Glomerular endothelial cell (primary cell): ENCODE measurements around a stretch of chr9.

DNA sequence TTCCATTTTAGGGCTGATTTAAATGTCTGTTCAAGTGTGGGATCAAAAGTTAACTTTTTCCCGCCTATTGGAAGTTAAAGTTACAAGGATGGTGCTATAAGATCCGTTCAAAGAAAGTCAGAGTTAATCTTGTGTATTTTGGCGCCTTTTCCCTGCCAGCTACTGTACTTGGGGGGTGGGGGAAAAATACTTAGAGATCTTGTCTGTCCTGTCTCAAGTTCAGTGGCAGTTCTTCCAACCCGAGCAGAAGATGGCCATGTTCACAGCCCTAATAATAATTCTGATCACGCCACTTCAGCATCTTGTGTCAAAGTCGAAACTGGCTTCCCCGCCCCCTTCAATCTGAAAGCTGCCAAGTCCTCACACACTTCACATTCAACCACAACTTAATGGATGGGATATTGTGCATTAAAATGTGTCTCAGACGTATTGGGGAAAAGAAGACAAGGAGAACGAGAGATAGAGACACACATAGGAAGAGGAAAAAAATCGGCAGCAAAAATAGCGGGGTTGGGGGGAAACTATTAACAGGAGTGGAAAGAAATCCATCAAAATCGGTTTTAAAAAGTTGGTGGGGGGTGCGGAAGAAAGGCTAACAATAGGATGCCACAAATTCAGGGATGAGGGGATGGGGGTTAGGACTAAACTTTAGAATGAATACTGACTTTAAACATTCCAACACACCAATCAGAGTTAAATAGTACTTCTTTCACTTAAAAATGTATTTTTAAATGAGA is 7.0 kb upstream of the NFIB start:
- RAMPAGE, long total RNA, result no peak

GRCh38 chr9:14326105-14326931 is 12.4 kb upstream of the NFIB start:
- RAMPAGE, long total RNA, result no peak

DNA sequence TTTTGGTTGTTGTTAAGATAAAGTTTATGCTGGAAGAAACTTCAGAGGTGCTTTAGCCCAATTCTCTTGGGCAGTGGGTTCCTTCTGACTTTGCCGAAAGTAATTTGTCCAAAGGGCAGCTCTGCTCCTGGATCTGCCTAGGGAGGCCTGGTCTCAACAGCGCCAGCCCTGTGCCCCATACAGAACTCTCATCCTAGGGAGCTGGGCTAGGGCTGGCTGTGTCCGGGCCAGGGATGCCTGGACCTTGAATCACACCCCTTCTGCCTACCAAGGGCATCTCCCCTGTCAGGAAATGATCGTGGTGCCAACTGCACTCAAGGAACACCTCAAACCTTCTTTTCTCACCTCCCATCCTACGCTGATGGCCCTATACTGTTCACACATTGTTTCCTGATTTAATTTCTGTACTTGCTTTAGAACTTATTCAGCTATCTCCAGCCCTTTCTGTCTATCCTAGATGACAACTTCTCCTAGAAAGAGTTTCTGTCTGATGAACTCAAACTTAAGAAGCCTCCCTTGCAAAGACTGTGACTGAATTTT is 37.3 kb upstream of the NFIB start:
- RAMPAGE, long total RNA, result no peak

DNA sequence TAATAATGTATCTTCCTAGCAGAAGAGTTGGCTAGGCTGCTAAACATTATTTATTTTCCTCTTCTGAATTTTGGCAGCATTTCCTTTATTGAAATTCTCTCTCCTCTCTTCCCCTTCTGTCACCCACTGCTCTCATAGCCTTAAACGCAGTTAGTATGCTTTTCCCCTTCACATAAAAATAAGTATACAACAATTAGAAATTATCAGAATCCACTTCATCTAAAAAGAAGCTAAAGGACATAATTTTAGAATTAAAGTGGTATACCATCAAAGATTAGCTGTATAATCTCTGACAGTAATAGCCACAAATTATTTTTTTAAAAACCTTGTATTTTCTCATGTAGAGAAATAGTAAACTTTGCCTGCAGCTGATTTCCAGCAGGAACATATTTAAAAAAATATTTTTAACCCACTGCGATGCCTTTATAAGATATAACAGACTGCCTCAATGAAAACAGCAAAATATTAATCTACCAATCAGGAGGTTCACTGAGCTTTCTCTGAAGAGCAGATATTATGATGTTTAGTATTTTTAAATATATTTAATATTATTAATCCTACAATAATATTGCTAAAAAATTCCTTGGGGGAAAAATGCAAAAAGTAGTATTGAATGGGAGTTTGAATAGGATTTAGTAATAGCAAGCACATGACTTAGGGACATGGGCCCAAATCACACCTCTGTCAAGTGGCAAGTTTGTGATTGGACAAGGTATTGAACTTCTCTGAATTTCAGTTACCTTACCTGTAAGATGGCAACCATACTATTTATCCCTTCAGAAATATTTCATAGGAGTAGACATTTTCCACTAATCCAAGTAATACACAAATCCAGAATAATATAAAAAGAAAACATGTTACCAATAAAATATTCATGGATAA is 42.2 kb downstream of the ZDHHC21 start:
- RAMPAGE, long total RNA, result no peak

DNA sequence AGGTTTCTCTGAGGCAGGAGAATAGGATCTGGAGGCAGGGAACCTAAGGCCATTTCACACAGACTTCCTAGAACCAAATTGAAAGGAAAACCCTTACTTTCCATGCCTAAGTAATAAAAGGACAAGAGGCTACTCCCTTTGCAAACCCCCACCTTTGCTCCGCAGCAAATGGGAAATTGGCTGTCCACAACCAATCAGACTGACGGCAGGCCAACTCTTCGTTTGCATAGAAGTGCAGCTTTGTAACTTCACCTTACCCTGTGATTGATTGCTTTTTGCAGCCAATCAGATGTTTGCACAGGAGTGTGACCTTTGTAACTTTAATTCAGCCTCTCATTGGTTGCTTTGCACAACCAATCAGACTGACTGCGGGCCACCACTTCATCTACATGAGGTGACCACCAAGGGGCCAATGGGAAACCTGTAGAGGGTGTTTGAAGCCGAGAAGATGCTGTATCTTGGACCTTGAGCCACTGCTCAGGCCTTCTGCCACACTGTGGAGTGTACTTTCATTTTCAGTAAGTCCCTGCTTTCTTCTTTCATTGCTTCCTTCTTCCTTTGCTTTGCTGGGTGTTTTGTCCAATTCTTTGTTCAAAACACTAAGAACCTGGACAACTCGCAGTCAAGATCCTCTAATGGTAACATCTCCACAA is 51.2 kb upstream of the FREM1 start:
- RAMPAGE, long total RNA, result no peak

DNA sequence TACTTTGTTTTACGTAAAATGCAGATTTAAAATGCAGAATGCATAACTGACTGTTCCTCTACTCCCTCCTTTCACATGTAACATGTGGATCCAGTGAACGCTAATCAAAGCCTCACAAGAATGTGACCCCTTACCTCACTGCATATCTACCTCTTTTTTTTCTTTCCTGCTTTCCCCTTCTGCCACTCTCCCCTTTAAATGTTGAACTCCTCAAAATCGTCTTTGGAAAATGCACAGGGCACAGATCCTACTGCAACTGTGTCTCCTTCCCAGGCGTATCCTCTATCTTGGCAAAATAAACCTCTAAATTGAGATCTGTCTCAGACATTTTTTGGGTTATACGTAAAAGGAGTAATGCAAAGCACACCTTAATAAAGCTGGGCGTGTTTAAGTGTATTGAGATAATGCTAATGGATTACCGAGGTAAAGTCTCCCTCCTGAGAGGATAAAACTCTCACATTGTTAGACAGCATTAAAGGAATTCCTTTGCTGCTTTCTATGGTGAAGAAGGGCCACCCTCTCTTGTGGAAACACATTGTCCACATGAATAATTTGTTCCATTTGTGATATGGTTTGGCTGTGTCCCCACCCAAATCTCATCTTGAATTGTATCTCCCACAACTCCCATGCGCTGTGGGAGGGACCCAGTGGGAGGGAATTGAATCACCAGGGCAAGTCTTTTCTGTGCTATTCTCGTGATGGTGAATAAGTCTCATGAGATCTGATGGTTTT is 16.2 kb downstream of the TTC39B start:
- RAMPAGE, long total RNA, result no peak

GRCh38 chr9:16281871-16282135 is 588.7 kb downstream of the BNC2 start:
- RAMPAGE, long total RNA, result no peak

GRCh38 chr9:16337273-16337864 is 533.1 kb downstream of the BNC2 start:
- RAMPAGE, long total RNA, result no peak

GRCh38 chr9:16417110-16417693 is 453.3 kb downstream of the BNC2 start:
- RAMPAGE, long total RNA, result no peak

GRCh38 chr9:16461223-16461926 is 409.1 kb downstream of the BNC2 start:
- RAMPAGE, long total RNA, result no peak

- RAMPAGE, long total RNA, result no peak
Measured at GRCh38 chr9:16543344-16544059, 327.0 kb downstream of the BNC2 start.

DNA sequence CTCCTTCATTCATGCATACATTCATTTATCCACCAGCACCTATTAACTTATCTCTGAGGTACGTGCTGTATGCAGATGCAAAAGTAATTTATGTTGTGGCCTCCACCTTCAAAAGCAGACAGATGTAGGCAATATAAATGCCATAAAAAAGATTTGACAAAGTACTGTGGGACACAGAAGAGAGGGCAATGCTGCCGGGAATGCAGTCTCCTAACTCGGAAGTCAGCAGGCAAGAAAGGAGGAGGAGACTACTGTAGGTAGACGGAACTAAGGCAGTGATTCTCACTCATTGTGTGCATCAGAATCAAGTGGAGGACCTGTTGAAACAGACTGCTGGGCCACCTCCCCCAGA is 310.7 kb downstream of the BNC2 start:
- RAMPAGE, long total RNA, result no peak

GRCh38 chr9:17294868-17295235 is 160.0 kb downstream of the CNTLN start:
- RAMPAGE, long total RNA, result no peak

DNA sequence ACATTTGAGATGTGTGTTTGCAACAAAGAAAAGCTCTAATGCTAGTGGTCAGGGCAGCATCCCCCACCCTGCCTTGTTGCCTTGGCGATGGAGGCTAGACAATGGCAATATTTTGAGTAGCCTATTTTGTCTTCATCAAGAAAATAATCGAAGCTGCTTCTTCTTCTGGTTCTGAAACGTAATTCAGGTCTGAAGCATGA is 58.2 kb upstream of the SH3GL2 start:
- RAMPAGE, long total RNA, result no peak

DNA sequence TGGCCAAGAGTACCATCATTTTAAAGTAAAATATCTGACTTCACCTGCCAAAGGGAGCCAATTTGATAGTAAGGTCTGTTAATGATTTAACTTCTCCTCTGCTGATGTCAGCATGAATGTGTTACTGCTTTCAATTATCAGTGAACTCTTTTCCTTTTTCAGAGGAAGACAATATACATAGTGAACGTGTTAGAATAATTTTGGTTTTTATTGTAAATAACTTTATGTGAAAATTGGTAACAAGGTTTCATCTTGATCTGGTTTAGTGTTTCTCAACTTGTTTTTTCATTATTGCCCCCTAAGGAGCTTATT is 409.7 kb downstream of the SH3GL2 start:
- RAMPAGE, long total RNA, result no peak

- RAMPAGE, long total RNA, result no peak
Measured at GRCh38 chr9:18438149-18439155, 35.5 kb upstream of the ADAMTSL1 start.

DNA sequence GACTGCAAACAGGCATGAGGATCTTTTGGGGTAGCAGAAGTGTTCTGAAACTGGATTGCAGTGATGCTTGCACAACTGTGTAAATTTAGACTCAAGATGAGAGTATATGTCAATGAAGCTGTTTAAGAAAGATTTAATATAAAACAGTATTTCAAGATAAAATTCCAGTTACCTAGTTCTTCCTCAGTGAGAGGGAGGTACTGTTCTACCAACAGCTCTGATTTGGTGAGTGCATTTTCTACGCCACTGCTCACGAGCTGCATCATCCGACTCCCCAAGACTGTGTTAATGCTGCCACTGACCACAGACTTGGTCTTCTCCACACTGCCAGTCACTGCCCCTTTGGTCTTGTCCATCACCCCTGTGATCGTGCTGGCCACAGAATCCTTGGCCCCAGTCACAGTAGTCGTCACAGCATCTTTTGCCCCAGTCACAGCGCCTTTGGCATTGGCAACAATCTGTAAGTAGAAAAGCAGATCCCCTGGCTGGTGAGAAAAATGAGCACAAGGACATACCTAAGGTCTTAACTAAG is 6.5 kb downstream of the PLIN2 start:
- RAMPAGE, long total RNA, result no peak

DNA sequence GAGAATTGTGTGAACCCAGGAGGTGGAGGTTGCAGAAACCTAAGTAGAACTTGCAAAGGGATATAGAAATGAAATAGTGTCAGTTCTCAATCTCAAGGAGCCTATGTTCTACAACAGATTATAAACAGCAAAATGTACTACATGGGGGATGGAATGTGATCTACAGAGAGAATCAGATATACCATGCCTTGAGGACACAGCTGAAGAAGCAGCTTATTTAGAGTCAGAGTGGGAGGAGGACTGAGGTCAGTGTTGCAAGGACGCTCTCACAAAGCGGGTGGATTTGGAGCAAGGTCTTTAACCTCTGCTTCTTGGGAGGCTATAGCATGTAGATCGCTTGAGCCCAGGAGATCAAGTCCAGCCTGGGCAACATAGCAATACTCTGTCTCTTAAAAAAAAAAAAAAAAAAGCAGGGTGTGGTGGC is 32.8 kb upstream of the PLIN2 start:
- RAMPAGE, long total RNA, result no peak

DNA sequence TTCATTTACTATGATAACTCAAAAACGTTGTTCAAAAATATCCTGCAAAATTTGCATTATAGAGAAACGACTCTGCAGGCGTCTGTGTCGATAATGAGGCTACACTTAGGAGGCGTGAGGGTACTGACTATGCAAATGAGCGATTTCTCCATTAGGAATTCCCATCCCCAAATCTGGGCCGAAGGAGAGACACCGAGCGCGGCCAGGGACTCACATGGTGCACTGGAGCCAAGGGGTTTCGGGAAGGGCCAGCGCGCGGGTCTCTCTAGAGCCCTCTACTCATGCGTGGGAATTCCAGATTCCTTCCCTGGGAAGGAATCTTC is 830 bp upstream of the DENND4C start:
- RAMPAGE, long total RNA, result no peak

DNA sequence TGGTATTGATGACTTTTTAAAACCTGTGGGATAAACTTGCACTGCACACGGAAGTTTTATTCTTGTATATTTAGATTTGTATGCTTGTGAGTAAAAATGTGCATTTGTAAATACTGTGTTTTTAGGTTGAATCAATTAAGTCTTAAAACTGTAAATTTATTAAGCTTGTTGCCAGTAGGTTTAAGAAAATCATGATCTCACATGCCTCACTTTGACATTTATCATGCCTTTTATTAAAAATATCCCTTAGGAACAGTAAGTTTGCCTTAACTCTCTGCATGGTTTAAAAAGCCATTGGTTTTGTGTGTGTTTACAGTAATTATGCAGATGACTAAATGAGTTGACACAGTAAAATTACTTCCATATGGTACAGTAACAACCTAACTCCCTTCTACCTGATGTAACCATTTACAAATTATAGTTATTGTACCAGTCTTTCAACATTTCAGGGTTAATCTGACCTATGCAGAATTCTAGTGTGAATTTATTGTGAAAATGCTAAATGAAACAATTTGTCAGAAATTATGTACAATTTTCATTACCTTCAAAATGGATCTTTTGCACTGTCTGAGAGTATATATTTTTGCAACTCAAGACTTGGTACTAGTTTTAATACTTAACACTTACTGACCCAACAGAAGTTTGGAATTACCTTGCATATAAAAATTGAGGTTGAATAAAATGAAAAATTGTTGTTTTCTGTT is 6.4 kb downstream of the RPS6 start:
- RAMPAGE, long total RNA, result no peak